Parotid gland (tissue), 1 donor: ENCODE data around the genes CPEB1 and AP3B2.

DNA sequence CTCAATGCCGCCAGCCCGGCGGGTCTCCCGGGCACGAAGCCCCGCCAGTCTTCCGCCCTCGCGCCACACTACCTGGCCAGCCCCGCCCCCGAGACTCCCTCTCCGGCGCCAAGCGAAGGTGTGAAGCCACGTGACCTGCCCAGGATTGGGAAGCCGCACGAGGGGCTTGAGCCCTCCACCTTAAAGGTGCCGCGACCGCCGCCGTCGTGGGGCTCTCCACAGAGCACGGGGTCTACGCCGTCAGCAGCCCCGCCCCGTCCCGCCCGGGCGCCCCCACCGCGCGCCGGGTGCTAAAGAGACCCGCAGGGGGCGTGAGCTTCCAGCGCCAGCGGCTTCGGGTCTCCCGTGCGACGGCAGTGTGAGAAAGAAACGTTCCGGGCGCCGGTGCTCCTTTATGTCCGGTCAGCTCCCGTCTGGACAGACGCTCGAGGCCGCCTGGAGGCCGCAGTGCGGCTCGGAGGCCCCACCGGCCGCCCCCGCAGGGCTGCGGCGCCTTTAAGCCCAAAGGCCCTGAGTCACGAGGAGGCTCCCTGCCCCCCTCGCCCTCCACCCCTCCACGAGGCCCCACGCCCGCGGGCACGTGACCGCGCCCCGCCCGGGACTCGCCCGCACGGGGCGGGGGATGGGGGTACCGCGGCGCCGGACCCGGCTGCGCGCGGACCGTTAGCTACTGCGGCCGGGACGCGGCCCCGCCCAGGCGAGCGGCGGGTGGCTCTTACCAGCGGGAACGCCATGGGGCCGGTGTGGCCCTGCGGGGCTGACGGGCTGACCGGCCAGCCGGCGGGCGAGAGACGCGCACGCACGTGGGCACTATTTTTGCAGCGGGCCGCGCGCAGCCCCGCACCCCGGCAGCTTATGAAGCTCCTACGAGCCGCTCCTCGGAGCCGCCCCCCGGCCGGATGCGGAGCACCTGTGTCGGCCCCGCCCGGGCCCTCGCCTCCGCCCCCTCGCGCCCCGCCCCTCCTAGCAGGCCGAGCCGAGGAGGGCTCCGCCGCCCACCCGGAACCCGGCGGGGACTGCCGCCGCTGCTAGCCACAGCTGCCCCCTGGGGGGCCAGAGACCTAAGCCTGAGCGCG lies at the start of gene CPEB1:
TSS of gene CPEB1 (minus strand) at position 227 of the 1,076 bp plus-strand sequence.
- PRO-cap = no peak

DNA sequence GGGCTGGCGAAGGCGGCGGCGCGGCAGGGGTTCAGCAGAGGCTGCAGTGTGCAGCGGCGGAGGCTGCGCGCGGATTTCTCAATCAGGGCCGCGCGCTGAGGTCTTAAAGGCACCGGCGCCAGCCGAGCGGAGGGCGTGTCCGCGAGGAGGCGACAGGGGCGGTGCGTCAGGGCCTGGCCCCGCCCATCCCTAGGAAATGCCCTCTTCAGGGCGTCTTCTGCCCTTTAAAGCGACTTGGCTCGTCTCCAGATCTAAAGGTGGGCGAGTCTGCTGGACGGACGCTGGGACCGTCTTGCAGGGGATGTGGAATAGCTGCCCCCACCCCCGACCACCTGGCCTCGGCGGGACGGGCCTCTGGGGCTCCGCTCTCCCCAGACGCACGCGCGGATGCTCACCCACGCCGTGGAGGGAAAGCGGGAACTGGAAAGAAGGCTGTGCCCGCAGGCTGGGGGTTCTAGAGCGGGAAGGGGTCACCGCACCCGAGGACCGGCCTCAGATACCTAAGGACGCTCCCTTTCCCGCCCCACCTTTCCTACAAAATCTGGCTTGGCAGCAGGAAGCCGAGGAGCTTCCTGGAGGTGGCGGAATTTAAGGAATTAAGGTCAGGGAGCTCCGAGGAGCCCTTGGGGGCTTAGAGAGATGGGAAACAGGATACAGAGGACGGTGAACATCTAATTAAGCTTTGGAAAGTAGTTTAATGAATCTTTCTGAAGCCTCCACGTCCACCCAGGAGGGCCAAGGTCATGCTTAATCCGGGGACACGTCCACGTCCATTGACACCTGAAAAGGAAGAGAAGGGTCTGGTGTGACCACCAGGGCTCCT lies at the start of gene AP3B2:
TSS of gene AP3B2 (minus strand) at position 80 of the 823 bp plus-strand sequence.
- PRO-cap = no peak

DNA sequence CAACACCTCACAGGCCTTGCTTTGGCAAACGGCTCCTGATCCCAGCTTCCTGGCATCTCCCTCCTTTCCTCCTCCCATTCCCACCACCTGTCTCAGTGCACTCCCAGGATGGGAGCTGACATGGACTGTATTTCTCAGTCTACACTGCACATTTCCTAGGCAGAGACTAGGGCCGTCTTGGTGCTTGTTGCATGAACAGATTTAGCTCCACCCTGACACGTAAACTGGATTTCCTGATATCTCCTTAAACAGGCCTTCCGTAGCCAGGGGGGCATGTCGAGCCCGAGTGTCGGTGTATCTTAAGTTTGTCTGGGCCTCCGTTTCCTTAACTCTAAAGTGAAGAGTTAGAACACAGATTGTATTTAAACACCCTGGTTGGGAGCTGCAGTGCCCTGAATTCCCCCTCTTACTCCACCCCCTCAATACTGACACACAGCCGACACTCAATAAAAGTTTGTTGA lies 715 bp upstream of the WHAMM start:
- PRO-cap = no peak

DNA sequence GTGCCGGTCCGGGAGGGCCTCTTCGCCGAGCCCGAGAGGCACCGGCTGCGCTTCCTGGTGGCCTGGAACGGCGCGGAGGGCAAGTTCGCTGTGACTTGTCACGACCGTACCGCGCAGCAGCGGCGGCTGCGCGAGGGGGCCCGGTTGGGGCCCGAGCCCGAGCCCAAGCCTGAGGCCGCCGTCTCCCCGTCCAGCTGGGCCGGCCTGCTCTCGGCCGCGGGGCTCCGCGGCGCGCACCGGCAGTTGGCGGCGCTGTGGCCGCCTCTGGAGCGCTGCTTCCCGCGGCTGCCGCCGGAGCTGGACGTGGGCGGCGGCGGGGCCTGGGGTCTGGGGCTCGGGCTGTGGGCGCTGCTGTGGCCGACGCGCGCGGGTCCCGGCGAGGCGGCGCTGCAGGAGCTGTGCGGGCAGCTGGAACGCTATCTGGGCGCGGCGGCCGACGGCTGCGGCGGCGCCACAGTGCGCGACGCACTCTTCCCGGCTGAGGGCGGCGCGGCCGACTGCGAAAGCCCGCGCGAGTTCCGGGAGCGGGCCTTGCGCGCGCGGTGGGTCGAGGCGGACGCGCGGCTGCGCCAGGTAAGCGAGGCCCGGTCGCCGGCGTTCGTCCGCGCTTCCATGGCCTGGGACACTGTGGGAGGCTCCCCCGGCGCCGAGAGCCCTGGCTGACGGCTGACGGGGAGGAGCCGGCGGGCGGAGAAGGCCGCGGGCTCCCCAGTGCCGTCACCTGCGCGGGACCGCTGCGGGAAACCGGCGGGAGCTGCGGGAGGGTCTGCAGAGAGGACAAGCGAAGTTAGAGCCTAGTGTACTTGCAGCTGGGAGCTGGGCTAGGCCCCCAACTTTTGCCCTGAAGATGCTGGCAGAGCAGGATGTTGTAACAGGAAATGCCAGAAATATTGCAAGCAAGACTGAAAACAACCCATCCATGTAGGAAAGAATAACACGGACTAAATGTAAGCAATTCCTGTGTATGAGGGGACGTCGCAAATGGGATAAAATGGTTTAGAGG lies 636 bp downstream of the WHAMM start:
- PRO-cap = unidirectional peak, minus-strand start at position 627 of the sequence

DNA sequence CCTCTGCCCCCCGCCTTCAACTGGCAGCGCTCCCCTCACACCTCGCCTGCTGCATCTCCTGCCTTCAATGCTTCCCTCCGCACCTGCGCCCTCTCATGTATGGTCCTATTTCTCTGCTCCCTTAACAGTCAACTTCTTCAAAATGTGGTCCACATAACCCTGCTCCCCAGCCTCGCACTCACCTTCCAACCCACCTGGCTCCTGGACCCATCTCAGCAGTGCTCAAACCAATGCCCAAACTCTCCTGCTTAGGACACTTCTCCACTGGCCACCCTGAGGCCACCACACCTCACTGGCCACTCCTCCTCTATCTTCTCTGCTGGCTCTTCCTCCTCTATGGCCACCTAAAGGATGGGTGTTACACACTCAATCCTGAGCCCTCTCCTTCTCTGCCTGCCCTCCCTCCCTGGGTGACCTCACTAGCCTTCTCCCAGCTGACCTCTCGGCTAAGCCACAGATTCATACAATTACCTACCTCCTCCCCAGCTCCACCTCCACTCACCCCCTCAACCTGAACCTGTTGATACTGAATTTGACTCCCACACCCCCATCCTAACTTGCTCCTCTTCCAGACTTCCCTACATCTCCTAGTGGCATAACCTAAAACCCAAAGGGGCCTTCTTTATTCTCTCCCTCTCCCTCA lies 17.3 kb downstream of the HOMER2 start:
- PRO-cap = no peak

GRCh38 chr15:82950596-82951804 lies 1.5 kb downstream of the HOMER2 start:
- PRO-cap = no peak

DNA sequence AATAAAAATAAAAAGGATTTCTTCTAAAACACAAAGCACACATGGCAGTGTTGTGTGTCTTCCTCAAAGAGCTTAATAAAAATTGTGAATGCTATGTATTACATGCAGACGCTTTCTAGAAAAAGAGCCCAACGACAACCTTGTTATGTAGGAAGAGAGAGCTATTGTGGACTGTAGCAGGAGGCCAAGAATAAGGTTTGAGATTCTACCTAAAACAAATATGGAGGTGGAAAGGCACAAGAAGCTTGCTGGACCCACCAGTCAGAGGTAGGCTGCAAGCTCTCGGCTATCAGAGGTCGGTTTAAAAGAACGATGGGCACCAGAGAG lies 1.2 kb downstream of the HDGFL3 start:
- PRO-cap = no peak

DNA sequence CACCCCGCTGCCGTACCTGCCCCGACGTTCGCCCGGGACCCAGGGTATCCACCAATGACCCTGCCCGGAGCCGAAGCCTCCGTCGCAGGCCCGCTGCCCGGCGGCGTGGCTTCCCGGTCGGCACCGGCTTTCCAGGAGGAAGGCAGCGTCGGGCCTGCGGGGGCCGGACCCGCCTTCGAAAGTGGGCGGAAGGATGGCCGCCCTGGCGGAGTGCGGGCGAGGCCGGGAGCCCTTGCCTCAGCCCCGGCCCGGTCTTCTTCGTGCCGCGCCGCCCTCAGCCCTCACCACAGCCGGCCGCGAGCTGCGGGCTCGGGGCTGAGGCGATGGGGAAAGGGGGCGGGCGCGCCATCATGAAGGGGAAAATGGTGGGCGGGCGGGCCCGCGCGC lies 701 bp downstream of the HDGFL3 start:
- PRO-cap = no peak

DNA sequence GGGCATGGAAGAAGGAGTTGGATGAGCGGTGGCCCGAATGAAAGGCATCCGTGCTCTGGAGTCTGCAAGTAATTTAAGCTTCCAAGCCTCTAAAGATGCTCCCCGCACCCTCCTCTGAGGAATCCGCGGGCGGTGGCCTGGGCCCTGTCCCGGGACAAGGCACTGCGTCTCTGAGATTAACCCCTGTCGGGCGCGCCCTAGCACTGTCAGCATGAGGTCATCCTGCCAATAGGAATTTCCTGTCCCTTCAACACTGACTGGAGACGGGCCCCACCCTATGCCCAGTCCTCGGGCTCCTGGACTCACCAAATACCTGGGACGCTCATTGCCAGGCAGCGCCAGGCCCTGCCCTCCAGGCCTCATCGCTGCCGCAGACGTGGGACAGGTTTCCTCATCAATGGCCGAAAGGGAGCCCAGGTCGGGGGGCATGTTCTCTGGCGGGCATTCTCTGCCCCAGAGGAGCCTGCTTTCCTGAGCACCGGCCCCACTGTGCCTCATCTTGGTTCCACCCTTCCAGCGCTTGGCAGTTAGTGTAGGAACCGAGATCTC lies 67.6 kb upstream of the SH3GL3 start:
- PRO-cap = no peak

DNA sequence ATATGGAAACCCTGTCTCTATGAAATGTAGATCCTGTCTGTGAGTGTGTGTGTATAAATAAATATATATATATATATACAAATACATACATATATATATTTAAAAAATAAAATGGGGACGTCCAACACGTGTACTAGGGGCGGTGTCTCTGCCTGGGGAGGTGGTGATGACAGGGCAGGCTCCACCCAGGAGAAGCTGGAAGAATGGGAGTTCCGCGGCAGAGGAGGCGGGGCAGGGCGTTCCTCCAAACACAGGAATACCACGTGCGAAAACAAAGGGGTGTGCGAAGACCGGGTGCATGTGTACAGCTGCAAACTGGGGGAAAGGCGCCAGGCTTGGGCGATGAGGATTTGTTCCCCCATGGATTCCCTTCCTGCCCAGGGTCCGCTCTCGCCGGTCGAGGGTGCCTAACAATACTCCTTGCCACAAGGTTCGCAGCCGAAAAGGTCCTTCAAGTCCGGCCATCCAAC lies 557 bp upstream of the ZSCAN2 start:
- PRO-cap = unidirectional peak, plus-strand start at position 303 of the sequence

- PRO-cap = bidirectional peak, plus-strand start at chr15:84631481, minus-strand start at chr15:84631296
Measured at GRCh38 chr15:84631354-84632276, 22.5 kb downstream of the WDR73 start.

DNA sequence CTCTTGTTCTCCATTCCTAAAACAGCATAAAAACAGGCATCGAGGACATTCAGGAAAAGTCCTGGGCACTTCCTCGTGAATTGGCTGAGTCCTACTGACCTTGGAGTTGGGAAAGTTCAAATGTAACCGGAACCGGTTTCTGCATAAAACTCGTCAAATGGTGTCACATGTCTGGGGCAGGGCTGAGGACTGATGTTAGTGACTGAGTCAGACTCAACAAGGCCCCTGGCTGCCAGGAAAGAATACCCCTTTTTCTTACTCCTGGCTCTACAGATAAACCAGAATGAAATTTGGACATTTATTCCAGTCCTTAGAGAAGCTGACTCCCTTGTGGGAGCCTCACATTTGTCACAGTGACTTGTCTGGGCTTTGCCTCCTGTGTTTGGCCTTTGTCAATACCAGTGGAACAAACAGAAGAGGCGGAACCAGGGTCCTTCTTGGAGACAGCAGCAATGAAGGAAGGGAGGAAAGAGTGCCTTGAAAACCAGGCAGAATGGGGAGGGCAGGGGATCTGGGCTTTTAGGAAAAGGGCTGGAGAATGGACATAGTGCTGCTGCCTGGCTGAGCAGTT lies 1.5 kb downstream of the ALPK3 start:
- PRO-cap = no peak

DNA sequence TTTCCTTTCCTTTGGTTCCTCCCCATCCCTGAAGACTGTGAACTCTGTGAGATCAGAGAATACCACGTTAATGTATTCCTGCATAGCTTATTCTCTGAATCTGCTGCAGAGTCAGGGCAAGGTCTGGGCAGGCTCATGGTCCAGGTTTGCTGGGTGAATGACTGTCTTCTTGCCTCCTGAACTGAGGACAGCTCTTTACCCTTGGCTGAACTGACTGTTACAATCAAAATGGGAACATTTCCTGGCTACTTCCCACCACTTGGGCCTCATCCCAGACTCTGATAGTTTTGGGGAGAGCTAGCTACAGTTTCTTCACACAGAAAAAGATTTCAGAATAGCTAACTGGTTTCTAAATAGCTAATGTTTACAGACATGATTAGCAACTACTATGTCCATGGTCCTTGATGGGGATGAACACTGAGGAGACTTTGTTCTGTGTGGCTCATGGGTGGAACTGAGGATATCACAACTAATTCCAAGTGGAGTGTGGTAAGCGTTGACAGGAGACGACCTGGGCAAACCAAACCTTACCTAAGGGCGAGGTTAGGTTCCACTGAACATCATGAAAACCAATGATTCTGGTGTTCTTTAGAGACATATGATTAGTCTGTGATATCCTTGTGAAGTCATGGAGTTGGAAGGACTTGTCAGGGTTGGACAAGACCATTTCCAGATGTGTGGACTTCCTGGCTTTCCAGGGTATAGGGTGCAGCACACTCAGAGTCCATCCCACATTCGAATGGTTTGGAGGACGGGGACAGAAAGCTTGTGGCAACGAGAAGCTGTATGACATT lies 7.2 kb downstream of the ALPK3 start:
- PRO-cap = no peak

GRCh38 chr15:84856103-84856698 lies 28.3 kb upstream of the SLC28A1 start:
- PRO-cap = no peak

DNA sequence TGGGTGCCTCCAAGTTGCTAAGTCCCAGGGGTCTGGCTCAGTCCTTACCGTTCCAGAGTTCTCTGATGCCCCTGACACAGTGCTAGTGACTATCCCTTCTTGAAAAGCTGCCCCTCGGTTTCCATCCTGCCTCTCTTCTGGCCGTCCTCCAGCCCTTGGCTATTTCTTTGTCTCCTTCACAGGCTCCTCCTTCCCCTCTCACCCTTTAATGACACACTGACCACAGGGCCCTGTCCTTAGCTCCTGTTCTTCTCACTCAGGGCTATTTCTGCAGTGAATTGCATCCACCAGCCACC lies 31.1 kb downstream of the SLC28A1 start:
- PRO-cap = no peak

- PRO-cap = no peak
Measured at GRCh38 chr15:84944302-84944692, 37.4 kb upstream of the PDE8A start.

DNA sequence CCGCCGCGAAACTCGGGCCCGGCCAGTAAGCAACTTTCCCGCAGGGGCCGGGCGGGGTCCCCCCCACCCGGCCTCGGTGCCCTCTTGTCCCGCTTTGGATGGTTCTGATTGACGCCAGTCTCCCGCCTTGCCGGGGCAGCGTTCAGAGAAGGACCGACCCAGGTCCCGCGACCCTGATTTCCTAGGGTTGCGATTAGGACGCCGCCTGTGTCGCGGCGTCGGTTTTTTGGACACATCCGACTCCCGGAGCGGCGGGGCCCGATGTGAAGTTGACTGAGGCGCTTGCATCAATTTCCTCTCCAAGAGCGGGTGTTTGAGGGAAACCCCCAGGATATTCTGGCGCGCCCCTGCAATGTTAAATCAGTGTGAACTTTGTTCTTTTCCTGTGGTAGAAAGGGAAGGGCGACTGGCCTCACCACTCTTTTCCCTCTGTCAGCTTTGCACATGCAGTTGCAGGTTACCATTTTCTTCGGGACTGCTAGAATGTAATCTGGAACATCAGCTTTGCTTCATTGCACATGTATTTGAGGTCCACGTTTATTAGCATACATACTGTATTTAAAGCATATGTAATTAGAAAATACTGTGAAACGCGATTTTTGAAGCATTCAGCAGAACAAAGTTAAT lies 831 bp downstream of the PDE8A start:
- PRO-cap = bidirectional peak, plus-strand start at position 386 of the sequence, minus-strand start at position 275 of the sequence; unidirectional peak, minus-strand start at position 431 of the sequence

DNA sequence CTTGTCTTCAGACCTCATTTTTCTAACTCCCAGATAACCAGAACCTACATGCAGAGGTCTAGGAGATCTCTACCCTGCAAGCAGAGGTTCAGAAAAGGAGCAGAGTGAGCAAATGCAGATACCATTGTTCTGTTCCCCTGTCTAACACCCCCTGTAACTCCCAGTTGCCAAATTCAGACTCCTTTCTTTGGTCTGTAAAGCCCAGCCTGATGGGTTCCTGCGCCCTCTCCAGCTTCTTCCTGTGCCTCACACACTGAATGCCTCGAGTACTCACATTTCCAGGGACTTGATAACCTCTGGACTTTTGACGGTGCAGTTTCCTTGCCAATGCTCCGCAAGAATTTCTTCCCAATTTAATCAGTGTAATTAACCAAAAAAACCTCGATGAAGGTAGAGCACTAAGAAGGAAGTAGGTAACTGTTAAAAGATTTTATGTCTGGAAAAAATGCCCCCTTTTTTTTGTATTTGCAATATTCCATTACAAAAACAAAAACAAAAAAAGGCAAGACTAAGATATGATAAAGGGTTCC lies 19.3 kb downstream of the PDE8A start:
- PRO-cap = no peak

DNA sequence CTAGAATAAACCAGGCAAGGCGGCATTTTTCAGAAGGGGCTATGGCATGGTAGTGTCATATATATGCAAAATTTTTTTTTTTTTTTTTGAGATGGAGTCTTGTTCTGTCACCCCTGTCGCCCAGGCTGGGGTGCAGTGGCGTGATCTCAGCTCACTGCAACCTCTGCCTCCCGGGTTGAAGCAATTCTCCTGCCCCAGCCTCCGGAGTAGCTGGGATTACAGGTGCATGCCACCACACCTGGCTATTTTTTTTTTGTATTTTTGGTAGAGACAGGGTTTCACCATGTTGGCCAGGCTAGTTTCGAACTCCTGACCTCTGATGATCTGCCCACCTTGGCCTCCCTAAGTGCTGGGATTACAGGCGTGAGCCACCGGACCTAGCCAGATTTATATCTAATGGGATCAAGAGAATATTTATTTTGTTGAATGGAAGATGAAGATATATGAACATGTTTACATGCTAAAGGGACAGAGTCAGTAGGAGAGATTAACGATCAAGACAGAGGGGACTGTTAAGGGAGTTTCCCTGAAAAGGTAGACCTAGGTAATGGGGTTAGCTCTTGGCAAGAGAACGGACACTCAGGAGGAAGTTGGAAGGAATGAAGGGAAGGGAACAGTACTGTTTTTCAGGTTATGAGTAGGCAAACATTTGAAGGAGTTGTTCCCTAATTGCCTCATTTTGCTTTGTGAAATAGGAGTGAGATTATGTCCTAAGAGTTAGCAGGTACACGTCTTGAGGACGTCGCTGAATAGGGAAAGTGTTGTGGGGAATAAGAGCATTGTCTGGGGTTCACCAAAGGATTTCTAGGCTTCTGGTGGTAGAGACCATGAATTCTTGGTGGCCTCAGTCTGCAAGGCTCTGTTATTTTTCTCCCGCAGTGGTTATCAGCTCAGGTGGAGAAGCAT lies 41.1 kb downstream of the PDE8A start:
- PRO-cap = no peak

DNA sequence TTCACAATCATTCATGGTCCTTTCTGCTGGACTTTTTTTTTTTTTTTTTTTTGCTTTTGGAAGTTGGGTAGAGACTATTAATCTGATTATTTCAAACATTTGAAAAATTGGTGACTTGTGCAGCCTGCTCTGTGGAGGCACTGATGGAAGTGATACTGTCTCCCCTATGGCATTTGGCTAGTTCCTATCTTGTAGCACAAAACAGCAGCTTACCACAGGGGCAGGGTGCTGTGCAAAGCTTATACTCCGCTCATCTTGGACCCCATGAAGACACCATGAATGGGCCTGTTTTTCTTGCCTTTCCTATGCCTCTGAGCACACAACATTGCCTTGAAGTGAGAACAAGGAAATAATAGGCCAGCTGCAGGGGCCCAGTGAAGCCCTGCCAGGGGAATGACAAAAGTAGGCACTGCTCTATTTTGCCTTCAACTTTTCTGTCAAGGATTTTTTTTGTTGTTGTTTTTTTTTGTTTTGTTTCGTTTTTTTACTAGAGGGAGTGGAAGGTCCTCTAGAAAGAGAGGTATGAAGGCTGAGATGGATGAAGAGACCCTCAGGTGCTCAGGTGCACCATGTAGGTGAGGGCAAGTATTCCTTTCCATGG lies 110.3 kb downstream of the PDE8A start:
- PRO-cap = no peak